Subcutaneous preadipocyte (primary cell): ENCODE results near the gene BCAP29.

DNA sequence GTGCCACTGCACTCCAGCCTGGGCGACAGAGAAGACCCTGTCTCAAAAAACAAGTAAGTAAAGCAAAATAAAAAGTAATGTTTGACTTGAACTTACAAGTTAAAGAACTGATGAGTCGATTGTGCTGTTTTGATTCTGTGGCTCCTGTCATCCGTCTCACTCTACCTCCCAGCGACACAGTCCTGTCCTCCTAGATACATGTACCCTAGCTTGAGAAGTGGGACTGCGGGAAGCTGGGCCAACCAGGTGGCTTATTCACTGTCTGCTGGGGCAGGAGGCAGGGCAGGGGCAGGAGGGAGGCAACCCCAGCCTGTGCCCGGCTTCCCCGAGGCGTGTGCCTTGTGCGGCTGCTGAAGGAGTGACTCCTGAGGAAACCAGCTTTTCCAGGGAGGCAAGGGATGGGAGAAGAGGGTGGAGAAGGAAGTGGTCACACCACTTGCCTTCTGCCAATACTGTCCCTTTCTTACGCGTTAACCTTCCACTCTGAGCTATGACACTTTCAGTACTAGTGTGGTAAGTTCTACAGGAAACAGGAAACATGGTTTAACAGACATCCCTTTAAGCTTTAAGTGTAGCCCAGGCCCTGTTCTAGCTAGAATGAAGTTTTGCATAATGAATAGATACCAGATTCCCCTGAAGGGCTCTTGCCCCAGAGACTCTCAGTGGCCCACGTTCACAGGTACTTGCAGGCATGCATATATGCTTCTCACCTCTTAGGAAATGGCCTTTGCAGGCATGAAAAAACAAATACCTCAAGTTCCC lies 40.7 kb downstream of the SYPL1 start:
- CAGE, long polyA plus RNA = no peak

DNA sequence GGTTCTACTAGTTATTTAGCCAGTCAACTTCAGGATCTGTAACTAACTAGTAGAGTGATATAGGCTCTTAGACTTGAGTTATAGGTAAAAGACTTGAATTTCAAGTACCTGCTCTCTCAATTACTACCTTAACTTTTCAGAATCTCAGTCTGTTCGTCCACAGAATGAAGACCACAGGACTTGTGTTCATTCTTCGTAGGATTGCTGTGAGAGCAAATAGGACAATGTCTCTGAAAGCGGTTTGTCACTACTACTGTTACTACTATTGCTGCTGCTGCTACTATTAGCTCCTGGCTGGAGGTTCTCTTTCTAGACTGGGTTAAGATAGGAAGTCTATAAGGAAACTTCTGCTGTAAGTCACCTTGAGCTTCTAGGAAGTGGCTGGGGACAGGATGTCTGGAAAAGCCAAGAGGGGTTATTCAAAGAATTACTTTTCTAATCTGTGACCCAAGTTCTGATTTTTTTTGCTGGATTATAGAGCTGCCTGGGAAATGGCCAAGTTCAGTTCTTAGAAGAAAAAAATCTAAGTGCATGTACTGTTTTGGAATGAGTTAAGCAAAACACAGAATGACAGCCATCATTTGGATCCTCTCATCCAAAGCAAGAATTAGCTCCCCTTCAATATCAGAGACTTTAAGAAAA lies 62.3 kb downstream of the NAMPT start:
- CAGE, long polyA plus RNA = no peak

DNA sequence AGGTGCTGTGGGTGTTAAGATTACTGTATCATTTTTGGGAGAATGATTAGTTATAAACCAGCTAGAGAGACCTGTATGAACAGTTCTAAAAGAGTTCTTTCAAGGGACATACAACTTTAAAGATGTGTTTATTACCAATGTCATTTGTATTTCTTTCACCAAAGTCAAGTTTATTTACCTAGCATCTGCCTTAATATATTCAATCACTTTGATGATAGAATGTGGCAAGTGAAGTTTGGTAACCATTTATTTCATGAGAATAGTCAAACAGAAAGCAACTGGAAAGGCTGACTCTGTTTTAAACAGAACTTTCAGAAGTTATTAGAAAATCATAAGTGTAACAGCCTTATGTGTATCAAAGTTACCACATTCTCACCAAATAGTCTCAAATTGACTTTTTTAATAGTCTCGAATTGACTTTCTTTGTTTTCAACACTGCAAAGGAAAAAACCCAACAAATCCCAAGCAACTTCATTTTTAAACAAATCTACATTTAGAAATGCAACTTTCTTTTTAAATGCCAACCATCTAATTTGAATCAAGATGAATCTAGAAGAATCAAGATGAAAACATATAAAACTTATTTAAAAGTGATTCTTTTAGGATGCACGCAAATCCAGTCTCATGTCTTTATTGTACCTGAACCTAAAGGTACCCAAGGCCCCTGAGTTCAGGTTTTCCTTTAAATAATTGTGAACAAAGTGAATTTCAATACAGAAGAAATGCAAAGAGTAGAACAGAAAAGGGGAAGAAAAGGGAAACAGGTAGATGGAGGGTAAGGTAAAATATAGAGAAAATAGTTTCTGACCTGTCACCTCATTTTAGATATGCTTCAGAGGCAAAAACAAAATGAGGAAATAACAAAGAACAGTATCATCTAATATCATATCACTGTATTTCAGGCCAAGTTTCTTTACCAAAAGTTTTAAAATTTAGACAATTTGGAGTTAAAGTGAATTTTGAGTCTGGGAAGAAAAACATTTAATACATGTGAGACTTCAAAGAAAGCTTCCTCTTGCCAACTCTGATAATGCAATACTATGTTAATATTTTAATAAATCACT lies 29.4 kb downstream of the NAMPT start:
- CAGE, long polyA plus RNA = no peak

DNA sequence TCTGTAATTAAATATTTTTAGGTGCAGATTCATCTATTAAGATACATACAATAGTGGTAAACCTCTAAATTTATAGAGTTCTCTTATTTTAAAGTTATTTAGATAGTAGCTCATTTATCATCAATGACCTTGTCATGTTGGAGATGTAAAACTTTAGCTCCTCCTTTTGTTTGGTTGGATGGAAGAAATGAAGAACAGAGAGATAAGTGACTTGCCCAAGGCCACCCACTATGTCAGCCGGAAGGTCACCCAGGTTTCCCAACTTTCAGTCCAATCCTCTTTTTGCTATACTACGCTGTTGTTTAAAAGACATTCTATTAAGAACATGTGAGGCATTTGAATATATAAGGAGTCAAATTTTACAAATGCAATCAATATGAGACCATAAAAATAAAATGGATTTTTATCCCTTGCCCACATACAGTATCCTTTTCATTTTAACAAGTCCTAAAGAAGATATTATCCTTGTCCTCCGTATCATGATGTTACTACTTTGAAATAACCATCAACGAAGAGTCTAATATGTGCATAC lies 18.8 kb downstream of the NAMPT start:
- CAGE, long polyA plus RNA = no peak

GRCh38 chr7:106277965-106278701 lies 6.7 kb downstream of the NAMPT start:
- CAGE, long polyA plus RNA = no peak

- CAGE, long polyA plus RNA = no peak
Observed at GRCh38 chr7:106371698-106372118, 86.9 kb upstream of the NAMPT start.

- CAGE, long polyA plus RNA = no peak
Observed at GRCh38 chr7:106484475-106484846, 176.5 kb downstream of the CCDC71L start.

GRCh38 chr7:106747302-106747712 lies 86.3 kb upstream of the CCDC71L start:
- CAGE, long polyA plus RNA = no peak

DNA sequence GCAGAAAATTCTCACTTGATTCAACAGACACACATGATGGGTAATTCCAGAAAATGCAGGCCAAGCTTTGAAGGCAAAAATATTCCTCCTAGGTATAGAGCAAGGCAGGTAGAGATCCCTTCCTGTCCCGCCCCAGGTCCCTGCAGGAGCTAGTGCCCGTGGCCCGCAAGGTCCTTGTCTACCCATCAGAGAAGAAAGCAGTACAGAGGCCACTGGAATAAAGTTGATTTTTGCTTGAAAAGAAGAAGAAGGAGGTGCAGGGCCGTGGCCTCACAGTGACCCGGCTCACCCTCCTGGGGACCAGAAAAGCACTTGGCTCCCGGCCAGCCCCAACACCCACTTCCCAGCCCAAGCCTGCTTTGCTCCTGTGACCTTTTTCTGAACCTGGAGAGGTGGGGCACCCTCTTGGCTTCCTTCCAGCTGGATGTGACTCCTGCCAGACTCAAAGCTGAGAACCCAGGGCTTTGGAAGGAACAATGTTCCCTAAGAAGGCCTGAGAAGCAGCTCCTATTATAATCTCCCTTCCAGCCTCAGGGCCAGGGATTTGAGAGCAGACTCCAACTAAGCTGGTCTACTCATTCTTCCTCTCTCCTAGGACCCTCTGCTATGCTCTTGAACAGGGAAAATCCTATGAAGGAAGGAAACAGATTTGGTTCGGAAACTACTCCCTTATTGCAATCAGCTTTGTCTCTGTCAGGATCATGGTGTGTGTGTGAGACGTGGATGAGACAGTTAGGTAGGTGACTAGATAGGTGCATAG lies 6.1 kb upstream of the PIK3CG start:
- CAGE, long polyA plus RNA = no peak

DNA sequence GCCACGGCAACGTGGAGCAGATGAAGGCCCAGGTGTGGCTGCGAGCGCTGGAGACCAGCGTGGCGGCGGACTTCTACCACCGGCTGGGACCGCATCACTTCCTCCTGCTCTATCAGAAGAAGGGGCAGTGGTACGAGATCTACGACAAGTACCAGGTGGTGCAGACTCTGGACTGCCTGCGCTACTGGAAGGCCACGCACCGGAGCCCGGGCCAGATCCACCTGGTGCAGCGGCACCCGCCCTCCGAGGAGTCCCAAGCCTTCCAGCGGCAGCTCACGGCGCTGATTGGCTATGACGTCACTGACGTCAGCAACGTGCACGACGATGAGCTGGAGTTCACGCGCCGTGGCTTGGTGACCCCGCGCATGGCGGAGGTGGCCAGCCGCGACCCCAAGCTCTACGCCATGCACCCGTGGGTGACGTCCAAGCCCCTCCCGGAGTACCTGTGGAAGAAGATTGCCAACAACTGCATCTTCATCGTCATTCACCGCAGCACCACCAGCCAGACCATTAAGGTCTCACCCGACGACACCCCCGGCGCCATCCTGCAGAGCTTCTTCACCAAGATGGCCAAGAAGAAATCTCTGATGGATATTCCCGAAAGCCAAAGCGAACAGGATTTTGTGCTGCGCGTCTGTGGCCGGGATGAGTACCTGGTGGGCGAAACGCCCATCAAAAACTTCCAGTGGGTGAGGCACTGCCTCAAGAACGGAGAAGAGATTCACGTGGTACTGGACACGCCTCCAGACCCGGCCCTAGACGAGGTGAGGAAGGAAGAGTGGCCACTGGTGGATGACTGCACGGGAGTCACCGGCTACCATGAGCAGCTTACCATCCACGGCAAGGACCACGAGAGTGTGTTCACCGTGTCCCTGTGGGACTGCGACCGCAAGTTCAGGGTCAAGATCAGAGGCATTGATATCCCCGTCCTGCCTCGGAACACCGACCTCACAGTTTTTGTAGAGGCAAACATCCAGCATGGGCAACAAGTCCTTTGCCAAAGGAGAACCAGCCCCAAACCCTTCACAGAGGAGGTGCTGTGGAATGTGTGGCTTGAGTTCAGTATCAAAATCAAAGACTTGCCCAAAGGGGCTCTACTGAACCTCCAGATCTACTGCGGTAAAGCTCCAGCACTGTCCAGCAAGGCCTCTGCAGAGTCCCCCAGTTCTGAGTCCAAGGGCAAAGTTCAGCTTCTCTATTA lies 3.1 kb downstream of the PIK3CG start:
- CAGE, long polyA plus RNA = no peak

DNA sequence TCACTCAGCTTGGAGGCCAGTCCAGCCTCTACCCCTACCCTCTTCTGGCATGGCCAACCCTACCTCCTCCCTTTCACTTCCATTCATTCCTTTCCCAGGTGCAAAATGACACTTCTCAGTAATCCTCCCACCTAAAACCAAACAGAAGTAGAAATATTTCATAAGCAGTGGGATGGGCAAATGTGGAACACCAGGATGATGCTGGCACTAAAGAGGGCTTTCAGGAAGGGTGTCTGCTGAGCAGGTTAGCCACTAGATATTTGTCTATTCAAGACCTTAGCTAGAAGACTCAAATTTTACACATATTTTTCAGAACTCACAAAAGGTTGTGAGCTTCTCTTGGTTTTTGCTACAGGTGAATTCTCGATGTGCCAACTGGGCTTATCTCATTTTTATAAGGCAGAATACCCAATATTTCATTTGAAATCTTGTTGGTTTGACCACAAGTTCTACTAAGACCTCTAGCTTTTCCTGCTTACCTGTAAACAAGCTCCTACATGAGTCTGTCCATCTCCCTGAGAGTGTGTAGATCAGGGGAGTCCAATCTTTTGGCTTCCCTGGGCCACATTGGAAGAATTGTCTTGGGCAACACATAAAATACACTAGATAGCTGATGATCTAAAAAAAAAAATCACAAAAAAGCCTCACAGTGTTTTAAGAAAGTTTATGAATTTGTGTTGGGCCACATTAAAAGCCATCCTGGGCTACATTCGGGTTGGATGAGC lies 21.5 kb downstream of the PIK3CG start:
- CAGE, long polyA plus RNA = no peak

GRCh38 chr7:107171696-107172106 lies 2.9 kb downstream of the HBP1 start:
- CAGE, long polyA plus RNA = no peak

GRCh38 chr7:107492485-107493011 lies 22.7 kb downstream of the GPR22 start:
- CAGE, long polyA plus RNA = no peak

DNA sequence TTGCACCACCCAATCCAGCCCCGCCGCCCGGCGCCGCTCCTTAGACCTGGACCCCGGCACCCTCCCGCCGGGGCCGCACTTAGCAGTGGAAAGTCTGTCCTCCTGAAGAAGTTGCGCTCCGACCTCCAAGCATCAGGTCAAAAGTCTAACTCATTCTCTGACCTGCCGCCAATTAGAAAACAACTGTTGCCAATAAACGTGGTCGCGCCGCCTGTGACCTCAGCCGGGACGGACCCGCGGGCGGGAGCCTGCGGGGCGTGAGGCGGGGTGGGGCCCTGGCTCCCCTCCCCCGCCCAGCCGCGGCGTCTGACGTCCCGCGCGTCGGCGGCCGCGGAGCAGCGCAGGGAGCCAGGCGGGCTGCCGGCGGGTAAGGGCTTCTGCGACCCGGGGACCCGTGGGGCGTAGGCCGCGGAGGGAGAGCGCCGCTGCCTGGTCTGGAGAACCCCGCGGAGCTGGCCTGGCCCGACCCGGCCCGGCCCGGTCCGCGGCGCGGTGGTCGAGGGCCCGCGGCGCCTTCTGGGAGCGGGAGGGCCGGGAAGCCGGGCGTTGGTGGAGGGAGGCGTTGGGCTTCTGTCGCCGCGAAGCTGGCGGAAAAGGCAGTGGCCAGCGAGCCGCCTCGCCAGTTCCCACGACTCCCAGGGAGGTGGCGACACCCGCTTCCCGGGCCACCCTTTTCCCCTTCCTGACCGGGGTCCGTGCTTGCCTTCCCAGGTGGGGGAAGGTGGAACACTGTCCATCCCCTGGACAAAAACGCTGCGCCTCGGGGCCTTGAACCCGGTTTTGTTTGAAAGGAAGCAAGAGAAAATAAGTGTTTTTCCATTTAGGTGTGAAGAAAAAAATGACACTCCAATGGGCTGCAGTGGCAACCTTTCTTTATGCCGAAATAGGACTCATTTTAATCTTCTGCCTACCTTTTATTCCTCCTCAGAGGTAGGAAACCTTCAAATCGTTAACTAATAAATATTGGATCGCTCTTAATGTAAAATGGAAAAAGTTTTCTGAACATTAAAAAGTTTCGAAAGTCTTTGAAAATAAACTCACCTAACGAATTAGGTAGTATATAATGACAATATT lies at the start of gene BCAP29:
Gene BCAP29 (plus strand): TSS at position 312 of the 1,074 bp plus-strand sequence.
- CAGE, long polyA plus RNA = no peak

DNA sequence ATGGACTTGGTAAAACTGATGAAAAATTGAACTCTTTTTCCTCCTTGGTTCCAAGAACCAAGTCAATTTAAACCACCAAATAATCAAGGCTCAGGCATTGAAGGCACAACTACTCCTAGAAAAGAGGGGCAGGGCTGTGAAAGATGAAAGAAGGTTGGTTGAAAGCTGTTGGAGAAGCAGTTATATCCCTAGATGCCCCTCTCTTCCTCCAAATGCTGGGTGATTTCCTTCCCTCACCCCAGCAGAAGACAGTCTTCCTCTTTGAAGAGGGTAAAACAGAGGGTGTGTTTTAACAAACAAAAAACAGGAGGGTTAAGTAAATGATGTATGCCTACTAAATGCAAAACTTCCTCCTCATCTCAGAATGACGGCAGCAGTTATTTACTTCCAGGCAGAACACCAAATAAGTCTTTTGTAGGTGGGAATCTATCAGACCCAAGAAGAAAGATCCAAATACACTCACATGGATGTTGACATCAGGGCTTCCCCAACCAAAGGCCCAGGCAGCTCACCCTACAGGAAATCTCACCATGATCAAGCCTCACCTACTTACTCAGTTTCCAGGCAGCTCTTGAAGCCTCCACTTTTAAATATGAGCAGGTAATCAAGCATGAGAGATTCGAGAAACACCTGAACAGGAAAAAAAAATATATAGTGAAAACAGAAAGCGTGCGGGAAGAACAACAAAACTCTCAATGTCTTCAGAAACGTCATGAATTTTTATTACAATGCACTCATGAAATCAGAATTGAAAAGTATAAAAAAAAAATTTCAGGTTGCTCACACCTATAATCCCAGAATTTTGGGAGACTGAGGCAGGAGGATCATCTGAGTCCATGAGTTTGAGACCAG lies 27.1 kb upstream of the SLC26A4 start:
- CAGE, long polyA plus RNA = no peak

DNA sequence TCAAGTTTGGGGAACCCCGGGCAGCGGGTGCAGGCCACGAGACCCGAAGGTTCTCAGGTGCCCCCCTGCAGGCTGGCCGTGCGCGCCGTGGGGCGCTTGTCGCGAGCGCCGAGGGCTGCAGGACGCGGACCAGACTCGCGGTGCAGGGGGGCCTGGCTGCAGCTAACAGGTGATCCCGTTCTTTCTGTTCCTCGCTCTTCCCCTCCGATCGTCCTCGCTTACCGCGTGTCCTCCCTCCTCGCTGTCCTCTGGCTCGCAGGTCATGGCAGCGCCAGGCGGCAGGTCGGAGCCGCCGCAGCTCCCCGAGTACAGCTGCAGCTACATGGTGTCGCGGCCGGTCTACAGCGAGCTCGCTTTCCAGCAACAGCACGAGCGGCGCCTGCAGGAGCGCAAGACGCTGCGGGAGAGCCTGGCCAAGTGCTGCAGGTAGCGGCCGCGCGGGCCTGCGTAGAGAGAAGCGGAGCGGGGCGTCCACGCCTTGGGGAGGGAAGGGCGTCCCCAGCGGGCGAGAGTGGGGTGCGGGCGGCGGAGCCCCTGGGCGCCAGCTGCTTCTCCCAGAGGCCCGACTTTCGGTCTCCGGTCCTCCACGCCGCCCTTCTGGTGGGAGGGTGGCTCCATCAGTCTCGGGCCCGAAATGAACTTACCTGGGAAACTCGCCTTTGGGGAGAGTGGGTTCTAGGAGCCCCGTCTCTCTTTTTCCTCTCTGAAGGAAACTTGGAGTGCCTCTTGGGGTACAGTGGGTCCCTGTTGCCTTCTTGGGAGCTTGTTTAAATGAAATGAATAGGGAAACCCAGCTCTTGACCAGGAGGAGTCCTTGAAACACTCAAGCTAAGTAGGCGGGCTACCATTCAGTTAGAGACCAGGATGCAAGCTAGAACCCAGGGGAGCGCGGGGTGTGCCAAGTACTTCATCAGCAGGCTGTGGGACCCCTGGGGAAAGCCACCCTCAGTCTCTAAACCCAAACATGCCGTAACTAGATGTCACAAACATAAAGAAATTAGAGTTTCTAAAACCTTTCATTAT lies 1.1 kb downstream of the SLC26A4 start:
- CAGE, long polyA plus RNA = no peak

GRCh38 chr7:107691691-107692031 lies 31.0 kb downstream of the SLC26A4 start:
- CAGE, long polyA plus RNA = no peak

GRCh38 chr7:107966634-107967066 lies 36.3 kb downstream of the LAMB1 start:
- CAGE, long polyA plus RNA = no peak

- CAGE, long polyA plus RNA = no peak
Observed at GRCh38 chr7:107999373-108000197, 3.4 kb downstream of the LAMB1 start.

DNA sequence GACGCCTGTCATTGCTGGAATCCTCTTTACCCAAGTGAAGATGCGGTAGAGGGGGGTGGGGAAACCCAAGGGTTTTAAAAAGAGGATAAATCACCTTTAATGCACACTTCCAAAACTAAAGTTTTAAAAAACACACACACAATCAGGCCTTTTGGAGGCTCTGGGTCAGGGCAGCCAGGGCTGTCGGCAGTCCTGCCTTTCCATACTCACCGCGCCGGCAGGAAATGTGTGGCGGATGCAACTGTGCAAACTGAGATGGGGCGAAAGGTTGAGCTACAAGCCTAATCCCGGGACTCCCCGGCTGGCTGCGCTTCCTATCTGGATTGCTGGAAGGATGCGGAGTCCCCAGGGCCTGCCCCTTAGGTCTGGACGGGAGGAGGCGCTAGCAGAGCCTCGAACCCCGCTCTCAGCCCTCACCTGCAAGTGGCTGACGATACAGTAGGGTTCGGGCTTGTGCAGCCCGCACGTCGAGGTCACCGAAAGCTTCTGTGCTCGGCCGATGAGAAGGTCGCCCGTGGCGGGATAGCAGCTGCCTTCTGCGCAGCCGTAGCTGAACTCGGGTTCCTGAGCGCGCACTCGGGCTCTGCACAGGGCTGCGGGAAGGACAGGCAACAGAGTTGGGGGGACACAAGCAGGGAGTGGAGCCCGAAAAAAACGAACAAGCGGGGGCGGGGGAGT lies 1.7 kb downstream of the LAMB1 start:
- CAGE, long polyA plus RNA = no peak